Occipital lobe (tissue), 2 donors: ENCODE results near the gene RINT1.

GRCh38 chr7:103728018-103728292 lies 261.5 kb downstream of the RELN start:
- RAMPAGE, long total RNA: no peak

DNA sequence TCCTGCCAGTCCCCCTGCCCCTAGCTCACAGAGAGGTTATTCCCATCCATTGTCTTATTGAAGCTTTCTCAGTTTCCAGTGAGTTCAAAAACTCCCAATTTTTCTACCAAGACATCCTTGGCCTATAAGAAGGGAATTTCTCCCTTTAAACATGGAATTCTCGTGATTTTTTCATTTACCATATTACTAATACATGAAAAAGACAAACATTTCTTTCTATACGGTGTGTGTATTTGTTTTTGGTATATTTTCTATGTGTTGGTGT lies 142.5 kb downstream of the LHFPL3 start:
- RAMPAGE, long total RNA: no peak

DNA sequence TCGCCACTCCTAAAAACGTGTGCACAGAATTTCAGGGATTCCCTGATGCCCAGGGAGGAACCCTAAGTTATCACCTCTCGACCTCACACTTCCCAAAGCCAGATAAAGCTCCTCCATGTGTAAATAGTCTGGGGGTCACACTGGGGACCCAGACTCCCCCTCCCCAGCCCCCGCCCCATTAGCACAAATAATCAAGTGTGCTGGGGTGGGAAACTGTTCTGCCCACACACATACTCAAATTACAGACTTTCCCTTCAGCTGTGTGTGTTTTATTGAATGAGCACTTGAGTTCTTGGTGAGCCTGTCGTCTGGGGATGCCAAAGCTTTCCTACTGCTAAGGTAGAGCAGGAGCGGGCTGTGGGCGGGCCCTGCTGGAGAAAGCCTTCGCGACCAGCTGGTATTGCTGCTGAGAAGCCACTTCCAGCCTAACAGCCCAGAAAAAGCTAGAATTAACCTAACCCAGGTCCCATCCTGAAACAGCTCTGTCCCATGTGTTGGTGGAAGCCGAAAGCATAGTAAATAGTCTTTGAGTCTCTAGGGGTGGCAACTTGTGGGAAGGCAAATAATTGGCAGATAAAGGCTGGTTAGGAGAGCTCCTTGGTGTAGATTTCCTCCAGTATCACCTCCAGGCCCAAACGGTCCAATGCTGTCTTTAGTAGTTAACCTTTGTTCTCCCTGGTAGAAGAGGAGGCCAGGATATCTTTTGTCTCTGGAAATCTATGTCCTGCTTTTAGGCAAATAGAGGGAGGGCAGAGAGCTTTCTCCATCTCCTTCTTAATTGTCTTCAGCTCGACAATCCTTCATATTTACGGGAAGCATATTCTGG lies 86.9 kb upstream of the KMT2E start:
- RAMPAGE, long total RNA: no peak

- RAMPAGE, long total RNA: no peak
These were observed 28.1 kb upstream of the KMT2E start for GRCh38 chr7:104985716-104986529.

GRCh38 chr7:105014693-105016018 lies 1.2 kb downstream of the KMT2E start:
- RAMPAGE, long total RNA: no peak

DNA sequence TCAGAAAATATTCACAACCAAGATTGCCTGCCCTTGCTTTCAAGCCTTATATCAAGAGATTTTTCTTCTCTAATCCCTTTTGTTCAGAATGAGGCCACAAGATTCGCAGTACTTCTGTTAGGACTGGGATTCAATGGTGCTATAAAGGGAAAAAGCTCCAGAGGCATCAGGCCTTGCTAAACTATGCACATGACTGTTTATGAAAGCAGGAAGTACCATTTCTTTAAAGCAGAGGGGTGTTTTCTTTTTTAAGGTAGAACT lies 119.9 kb downstream of the SRPK2 start:
- RAMPAGE, long total RNA: no peak

GRCh38 chr7:105438919-105439471 lies 50.3 kb upstream of the SRPK2 start:
- RAMPAGE, long total RNA: no peak

GRCh38 chr7:105531872-105532998 lies at the start of gene RINT1:
TSS of gene RINT1 (plus strand) at chr7:105532201.
- RAMPAGE, long total RNA: start-site peak on the plus strand at chr7:105532209-105532231, 16 and 31 reads in 2 replicates

DNA sequence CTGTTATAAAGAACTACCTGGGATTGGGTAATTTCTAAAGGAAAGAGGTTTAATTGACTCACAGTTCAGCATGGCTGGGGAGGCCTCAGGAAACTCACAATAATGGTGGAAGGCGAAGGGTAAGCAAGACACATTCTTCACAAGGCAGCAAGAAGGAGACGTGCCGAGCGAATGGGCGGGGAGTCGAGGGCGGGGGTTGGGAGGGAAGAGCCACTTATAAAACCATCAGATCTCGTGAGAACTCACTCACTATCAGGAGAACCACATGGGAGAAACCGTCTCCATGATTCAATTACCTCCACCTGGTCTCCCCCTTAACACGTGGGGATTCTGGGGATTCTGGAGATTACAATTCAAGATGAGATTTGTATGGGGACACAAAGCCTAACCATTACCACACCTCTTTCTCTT lies 19.4 kb upstream of the EFCAB10 start:
- RAMPAGE, long total RNA: no peak

DNA sequence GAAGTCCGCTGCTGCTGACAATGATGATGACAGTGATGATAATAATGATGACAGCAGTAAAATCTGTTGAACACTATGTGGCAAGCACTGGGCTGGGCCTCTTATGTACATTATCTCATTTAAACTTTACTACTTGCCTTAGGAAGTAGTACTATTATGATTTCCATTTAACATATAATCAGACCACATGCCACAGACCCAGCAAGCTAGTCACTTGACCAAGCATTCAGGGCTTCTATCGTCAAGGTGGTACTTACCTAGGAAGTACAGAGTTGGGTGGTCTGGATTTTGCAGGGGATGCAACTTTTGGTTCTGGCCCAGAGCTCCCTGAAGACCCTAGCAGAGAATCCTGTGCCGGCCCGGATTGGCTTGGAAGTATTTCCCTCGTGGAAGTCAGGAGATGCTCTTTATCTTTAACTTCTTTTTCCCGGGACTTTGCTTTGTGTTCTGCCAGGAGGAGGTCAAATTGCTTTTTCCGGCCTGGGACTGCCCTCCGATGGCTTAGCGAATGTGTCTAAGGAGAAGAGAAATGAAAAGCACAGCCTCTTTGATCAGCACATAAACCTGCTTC lies 56.9 kb upstream of the EFCAB10 start:
- RAMPAGE, long total RNA: no peak

GRCh38 chr7:105894493-105895378 lies 18.3 kb upstream of the ATXN7L1 start:
- RAMPAGE, long total RNA: no peak

DNA sequence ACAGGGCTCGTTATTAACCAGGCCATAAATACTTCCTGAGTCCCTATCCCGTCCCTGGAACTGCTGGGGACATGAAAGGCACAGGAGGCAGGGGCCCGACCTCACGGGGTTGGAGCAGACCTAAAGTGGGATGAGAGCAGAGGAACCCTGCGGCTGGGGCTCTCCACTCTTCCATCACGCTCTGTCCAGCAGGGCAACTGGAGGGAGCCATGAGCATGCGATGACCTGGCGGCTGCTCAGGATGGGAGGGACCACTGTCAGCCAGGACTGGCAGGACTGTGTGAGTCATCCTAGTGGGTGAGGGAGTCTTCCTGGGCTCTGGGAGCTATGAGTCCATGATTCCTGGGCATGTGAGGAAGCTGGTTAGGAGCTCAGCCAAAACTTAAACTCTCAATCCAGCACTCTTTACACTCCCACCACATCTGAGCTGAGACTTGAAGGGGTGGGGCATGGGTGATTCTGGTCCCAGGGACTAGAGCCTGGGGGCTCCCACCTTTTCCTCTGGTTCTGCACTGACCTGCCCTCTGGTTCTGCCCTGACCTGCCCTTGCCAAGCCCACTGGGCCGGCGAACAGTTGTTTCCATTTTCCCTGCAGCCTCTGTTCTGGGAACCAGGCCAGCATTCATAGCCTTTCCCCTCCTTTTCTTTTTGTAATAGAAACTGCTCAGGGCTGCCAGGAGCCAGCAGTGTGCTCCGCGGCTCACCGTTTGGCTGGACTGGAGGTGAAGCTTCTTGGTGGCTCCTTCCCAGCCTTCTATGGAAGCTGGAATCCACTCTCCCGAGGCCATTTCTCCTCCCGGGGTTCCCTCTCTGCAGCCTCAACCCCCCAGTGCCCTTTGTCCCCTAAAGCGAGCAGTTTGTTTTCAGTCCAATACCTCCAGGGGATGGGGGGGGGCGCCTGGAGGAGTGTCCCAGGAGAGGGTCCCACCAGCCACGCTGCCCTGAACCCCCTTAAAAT lies 47.0 kb downstream of the SYPL1 start:
- RAMPAGE, long total RNA: no peak

DNA sequence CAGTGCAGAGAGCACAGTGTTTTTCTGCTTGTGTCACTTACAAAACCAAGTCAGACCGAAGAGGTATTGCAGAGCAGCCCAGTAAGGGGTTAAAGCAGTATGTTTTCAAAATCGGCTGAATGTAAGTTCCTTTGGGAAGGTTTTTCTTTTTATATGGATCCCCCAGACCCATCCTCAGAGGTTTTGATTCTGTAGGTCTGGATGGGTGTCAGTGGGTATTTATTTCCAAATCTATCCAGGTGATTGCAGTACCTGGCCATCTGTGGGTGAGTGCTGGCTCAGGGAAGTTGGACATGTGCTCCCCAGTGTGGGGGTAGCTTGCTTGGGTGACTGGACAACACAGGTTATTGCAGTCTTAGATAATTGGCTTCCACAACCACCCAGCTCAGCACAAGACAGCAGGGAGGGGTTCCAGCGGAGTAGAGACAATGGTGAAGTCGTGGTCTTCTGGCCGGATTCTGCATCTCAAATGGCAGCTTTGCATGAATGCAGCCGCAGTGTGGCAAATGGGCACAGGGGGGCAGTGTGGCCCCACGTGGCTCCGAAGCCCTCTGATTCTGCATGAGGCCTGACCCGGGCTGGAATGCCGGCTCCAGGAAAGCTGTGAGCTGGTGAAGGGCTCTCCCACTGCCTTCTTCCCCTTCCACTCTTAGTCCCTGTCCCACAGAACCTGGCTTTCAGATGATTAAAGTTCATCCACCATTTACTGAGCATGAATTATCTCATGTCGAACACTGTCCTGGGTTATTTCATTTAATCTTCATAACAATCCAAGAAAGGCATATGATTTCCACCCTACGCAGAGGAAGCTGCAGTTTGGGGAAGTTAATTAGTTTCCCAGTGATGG lies 64.5 kb upstream of the SYPL1 start:
- RAMPAGE, long total RNA: no peak

- RAMPAGE, long total RNA: no peak
These were observed 69.8 kb upstream of the SYPL1 start for GRCh38 chr7:106182006-106182208.

DNA sequence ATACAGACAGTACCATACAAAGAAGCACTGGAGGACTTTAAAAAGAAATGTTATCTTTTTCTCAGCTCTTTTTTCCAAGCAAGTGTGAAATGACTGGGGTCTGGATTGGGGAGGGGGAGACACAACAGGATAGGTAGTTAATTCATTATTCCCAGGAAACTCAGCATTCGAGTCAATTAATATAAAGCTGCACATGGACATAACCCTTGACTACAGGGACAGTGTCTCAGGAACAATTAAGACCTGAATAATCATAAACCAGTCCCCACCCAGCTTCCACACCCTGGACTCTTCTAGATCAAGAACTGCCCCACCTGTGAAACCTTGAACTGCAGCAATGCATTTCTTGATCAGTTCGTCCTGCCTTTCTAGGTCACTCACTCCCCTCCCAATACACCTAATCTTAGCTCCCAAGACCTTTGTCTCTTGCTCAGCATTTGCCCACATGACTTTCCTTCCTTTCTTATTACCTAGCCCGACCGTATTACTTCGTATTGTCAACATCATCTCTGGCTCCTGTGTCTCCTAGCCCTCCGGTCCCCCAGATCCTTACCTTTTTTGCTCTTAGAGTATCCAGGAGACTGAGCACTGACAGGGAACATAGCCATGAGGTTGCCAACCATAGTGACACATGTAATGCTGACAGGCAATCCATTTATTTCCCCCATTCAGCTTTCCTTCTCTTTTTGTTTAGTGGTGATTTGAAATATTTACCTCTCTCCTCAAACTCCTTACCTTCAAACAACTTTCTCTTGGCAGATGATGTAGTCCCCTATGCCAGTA lies 5.5 kb upstream of the NAMPT start:
- RAMPAGE, long total RNA: no peak

GRCh38 chr7:106415358-106415825 lies 130.6 kb upstream of the NAMPT start:
- RAMPAGE, long total RNA: no peak

DNA sequence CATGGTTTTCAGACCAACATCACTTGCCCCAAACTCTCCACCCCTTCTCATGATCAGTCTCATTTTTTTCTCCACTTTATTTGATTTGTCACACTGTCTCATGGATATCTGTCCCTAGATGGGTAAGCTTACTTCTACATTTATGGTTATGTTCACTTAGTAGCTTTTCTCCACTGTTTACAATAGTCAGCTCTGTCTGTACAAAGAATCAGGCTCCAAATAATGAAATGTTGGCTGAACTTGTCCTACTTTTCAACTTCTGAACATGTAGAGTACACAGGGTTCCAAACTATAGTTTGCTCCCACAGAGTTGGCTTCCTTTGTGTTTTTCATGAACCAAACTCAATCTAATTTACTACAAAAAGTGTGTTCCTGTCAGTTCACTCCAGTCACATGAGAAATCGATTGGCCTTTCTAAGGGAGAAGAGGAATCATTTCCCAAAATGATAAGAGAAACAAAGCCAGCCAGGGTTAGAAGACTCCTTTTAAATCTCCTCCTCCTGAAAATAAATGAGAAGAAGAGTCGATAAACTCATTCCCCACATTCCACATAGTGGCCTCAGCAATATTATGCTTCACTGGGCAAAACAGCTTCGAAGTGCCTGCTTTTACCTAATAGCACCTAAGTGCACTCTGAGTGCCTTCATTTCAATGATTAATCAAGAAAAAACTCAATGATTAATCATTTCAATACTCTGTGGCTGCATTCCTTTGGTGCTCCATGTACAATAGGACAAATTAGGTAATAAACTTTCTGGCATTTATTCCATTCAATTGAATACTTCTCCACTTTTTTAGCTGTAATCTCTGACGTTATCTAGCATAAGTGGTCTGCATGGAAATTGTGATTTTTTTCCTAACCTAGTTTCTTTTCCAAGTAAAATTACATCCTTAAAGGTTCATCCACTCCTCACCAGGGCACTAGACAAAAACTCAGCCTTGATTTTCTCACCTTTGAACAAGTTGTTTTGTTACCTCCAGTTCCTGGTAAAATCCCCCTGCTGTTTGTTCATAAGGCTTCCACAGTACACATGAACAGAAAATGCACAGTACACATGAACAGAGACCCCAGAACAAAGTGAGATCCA lies 174.7 kb downstream of the CCDC71L start:
- RAMPAGE, long total RNA: no peak

DNA sequence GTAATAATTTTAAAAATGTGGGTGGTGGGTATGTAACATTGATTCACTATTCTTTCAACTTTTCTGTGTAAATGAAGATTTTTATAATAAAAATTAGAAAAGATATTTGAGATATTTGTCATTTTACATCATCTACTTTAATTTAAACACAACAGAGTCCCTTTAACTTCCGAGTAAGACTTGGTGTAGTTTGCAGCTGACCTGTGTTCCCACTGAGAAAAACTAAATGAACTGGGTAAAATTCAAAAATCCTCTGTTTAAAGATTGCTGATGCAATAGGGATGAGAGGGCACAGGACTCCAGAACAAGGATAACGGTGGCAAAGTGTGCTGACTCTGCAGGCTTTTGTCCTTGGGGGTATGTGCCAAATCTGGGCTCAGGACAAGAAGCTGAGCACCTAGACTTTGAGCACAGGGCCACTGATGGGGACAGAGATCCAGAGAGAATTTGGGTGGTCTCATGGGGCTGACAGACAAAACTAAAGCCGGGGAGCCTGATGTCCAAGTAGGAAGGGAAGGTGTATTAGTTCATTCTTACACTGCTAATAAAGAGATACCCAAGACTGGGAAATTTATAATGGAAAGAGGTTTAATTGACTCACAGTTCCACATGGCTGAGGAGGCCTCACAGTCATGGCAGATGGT lies 156.7 kb downstream of the CCDC71L start:
- RAMPAGE, long total RNA: no peak

GRCh38 chr7:106658894-106659550 lies 1.9 kb downstream of the CCDC71L start:
- RAMPAGE, long total RNA: no peak

- RAMPAGE, long total RNA: no peak
These were observed 96.9 kb upstream of the PIK3CG start for GRCh38 chr7:106767935-106768799.